ENCODE measurements around a stretch of chr12.

DNA sequence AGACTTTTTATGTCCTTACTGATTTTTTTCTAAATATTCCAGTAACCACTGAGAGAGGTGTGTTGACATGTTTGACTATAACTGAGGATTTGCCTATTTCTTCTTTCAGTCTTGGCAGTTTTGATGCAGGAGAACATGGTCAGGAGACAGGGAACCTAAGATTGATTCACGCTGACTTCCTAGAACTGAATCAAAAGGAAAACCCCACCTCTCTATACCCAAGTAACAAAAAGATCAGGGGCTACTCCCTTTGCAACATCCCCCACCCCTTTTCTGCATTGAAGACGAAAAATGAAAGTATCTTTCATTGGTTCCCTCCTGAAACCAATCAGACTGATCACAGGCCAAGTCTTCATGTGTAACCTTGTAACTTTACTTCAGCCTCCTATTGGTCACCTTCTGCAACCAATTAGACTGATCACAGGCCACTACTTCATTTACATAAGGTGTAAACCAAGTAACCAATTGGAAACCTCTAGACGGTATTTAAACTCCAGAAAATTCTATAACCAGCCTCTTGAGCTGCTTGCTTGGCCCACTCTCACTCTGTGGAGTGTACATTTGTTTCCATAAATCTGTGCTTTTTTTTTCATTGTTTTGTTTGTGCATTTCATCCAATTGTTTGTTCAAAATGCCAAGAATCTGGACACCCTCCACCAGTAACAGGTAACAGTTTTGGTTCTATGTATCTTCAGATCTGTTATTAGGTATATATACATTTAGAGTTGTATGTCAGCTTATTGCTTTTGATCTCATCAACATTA lies 47.3 kb downstream of the EIF2S3B start:
- PRO-cap: unidirectional peak, plus-strand start at position 515 of the sequence

DNA sequence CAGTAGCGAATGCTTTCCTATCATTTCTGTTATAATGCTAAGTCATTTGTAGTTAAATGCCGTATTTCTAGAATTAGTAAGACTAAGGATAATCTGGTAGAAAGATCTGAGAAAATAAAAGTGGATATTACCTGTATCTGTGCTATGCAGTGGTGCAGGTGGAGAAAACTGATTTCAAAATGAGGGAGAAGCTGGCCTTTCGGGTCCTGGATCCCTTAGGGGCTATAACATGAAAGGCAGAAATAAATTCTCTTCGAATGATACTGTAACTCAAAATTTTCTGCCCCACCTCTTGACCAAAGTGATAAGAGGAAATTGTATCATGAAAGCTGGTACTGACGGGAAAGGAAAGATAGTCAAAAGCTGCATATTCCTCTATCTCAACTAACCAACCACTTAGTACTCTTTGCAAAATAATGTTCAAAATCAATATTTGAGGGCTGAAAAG lies 14.0 kb downstream of the MAGOHB start:
- PRO-cap: no peak

DNA sequence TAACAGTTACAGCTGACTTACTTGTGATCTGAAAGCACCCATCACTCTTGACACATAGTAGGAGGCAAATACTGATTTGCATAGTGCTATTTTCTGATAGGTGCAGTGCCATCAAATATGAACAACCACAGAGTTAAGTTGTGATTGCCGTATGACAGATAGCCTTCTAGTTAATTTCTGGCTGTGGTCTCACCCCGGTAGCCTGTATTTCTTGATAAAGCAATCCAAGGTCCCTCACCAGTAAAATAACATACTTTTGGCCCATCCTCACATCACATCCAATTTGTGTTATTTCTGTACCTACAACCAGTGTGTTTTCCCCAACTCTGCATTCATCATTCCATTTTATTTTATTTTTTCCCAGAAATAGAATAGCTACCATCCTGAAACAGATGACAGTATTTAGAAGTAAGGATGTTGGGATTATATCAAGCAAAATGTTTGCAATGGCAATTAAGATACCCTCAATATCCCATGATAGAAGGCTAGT lies 23.4 kb upstream of the STYK1 start:
- PRO-cap: no peak

- PRO-cap: no peak
Observed at GRCh38 chr12:10698893-10699660, 24.0 kb downstream of the YBX3 start.

GRCh38 chr12:10701856-10702271 lies 21.3 kb downstream of the YBX3 start:
- PRO-cap: no peak

DNA sequence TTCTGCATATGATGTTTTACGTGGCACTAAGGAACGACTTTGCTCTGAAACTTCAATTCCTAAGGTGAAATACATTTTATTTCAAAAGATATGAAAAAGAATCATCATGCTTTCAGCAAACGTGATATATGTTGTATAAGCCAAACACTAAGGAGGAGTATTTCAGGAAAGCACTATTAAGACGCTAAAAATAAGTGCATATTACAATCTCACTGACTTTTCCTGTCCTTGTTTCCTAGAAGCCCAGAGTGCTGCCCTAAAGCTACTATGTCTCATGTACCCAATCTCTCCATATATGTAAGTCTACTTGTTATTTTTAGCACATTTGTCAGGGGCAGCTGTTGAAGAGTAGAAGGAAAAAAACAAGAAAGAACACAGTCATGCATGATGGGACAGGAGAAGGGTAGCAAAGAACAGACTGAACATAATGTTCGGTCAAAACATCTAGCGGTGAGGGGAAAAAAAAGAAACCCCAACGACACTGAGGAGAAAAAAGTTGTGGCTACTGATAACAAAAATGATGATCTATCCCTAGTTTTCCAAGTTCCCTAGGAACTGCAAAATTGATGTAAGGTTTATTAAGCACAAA lies 14.3 kb downstream of the YBX3 start:
- PRO-cap: bidirectional peak, plus-strand start at position 395 of the sequence, minus-strand start at position 269 of the sequence

- PRO-cap: bidirectional peak, plus-strand start at chr12:10716945, minus-strand start at chr12:10716794
Observed at GRCh38 chr12:10716542-10717165, 6.5 kb downstream of the YBX3 start.

DNA sequence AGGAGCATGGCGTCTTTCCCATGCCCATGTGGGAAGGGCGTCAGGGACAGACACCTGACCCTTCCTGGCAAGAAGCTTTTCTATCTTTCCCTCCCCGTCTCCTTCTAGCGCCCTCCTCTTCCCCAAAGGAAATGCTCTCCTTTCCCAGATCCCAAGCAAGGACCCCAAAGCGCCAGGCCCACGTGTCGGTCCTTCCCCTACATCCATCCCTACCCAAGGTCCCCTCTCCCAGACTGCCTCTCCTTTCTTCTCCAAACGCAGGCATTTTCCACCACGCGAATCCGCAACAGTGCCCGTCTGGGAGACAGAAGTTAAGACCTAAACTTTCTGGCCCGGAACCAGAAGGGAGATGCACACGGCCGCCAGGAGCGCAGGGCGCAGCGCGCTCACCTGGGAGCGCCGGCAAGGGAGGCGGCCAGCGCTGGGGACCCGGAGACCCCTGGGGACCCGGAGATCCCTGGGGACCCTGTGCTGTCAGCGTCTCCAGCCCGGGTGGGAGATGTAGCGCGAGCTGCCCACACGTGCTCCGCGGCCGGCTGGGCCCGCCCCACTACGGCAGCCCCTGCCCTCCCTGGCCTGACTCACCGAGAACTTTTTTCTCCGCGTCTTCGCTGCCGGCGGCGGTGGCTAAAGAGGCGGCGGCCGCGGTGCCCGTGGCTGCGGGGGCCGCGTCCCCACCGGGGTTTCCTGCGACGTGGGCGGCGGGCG lies 704 bp downstream of the YBX3 start:
- PRO-cap: bidirectional peak, plus-strand start at position 605 of the sequence, minus-strand start at position 552 of the sequence

DNA sequence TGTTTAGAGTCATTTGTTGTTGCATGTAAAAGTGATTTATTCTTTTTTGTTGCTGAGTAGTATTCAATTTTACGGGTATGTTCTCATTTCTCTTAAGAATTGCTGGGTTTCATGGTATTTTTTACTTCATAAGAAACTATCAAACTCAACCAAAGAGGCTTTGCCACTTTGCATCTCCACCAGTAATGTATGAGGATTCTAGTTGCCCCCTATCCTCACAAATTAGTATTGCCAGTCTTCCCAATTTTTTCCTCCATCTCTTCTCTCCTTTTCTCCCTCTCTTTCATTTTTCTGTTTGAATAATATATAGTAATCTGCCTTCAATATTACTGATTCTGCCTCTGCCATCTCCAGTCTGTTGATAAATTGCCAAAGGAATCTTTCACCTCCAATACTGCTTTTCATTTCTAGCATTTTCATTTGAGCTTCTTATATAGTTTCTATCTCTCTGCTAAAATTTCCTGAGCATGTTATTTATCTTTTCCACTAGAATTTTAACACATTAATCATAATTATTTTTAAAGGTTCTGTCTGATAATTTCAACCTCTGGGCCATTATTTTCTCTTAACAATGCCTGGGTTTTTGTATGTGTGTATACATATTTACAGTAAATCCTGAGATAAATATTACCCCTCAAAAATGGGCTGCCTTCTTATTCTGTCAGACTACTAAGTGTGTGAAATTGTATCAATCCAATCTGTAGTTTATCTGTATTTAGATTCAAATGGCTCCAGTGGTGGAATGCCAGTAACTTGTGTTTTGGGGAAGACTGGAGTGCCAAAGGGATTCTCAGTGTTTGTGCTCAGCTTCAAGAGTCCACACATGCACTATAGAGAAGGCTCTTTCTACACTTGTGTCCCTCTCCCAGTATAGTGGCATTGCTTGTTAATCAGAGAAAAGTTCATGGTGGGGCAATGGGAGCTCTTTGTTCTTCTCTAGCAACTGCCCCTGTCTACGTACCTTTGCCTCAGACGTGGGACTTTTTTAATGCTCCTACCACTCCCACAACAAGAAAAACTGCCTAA lies 5.6 kb upstream of the SMIM10L1 start:
- PRO-cap: no peak

GRCh38 chr12:11623169-11623696 lies 26.2 kb upstream of the ETV6 start:
- PRO-cap: no peak

GRCh38 chr12:11702870-11703813 lies 53.7 kb downstream of the ETV6 start:
- PRO-cap: no peak

DNA sequence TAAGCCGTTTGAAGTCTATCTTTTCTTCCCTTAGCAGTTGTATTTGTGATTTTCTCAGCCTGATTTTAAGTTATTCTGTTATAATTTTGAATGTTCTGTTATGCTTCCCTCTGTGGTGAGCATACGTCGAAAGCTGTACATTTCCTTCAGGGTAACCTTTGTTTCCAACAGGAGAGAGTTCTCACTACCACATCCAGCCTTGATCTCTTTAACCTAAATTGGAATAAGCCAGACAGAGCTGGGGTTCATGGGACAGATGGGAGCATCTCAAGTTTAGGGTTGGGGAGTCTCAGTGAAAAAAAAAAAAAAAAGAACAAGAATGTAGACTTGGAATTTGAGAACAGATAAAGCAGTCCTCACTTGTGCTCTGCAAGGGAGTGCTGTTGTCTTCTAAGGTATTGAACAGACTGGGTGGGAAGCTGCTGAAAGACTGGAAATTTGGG lies 58.5 kb downstream of the ETV6 start:
- PRO-cap: no peak

DNA sequence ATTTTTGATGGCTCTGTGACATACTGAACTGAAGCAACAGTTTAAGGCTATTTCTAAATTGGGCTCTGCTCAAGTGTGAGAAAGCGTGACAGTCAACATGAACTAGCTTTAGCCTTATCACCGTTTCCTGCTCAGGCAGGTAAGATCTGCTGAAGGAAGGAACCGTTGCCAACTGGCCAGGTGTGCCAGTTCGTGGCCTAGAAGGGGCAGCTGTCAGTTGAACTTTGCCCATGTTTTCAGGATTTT lies 79.5 kb downstream of the ETV6 start:
- PRO-cap: bidirectional peak, plus-strand start at position 142 of the sequence, minus-strand start at position 126 of the sequence

GRCh38 chr12:11740950-11741730 lies 91.7 kb downstream of the ETV6 start:
- PRO-cap: no peak

- PRO-cap: no peak
Observed at GRCh38 chr12:11745817-11746550, 96.5 kb downstream of the ETV6 start.

GRCh38 chr12:11829632-11830906 lies 180.6 kb downstream of the ETV6 start:
- PRO-cap: no peak

- PRO-cap: no peak
Observed at GRCh38 chr12:11855951-11856642, 206.6 kb downstream of the ETV6 start.

GRCh38 chr12:11863677-11864506 lies 206.8 kb upstream of the BCL2L14 start:
- PRO-cap: no peak

- PRO-cap: no peak
Observed at GRCh38 chr12:11884997-11886349, 185.3 kb upstream of the BCL2L14 start.

GRCh38 chr12:12119298-12119800 lies 48.6 kb downstream of the BCL2L14 start:
- PRO-cap: no peak

Measured in colic lymph node (tissue), 1 donor.